GM23338 (cell line): ENCODE measurements around the genes RIOK3, TTC39C and CABYR.

DNA sequence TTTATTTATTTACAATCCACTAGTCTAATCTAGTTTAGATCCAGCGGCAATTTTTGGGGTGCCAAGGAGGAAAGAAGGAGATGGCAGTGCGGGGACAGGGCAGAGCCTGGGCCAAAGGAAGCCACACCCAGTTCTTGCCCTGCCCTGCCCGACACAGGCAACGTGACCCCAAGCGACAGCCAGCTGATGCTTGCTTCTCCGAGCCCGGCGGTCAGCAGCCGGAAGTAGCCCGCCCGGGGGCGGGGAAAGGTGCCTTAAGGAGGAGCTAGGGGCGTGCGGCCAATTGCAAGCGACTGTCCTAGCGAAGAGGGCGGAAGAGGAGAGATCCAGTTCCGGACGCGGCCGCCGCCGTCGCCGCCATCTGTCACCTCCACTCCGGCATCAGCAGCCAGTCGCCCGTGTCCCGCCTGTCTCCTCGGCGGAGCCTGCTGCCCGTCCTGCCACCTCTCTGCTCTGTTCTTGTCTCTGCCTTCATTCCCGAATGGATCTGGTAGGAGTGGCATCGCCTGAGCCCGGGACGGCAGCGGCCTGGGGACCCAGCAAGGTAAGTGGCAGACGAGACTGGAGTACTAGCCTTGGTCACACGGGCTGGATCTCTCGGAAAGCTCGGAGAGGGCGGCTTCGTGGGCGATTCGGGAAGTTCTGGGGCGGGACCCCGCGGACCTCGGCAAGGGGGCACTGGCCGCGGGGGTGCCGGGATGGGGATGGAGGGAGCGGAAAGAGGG is at the start of gene RIOK3:
Gene RIOK3 (plus strand): TSS at position 329 of the 725 bp plus-strand sequence.
- PRO-cap: bidirectional peak, plus-strand start at position 329 of the sequence, minus-strand start at position 197 of the sequence
- RAMPAGE, long total RNA: start-site peak on the plus strand centred at position 345 of the sequence, 26 bp wide, 35 and 23 reads in 2 replicates

- PRO-cap: no peak
- RAMPAGE, long total RNA: no peak
These were observed 15.3 kb upstream of the RMC1 start for GRCh38 chr18:23487931-23488555.

GRCh38 chr18:23519954-23520731 is 16.8 kb downstream of the RMC1 start:
- PRO-cap: no peak
- RAMPAGE, long total RNA: no peak

DNA sequence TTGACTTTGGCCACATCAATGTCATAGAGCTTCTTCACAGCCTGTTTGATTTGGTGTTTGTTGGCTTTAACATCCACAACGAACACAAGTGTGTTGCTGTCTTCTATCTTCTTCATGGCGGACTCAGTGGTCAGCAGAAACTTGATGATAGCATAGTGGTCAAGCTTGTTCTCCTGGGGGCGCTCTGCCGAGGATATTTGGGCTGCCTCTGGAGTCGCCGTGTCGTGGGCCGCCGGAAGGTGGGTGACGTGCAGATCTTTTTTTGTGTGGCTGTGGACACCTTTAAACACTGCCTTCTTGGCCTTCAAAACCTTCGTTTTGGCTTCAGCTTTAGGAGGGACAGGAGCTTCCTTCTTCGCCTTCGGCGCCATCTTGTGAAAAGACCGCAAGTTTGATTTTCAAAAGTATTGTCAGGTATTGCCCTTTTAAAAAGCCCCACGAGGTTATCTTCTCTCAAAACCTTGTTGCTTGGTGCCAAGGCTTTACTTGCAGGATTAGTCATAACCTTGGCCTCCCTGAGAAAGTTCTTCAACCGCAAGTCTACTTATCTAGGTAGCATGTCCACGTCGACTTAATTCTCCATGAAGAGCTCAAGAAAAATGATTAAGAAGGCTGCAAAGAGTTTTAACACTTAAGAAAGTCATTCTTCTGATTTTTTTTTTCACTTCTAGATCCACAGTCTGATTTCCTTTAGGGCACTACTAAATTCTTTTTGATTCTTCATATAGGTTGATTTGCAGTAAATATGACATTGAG is 20.8 kb downstream of the LAMA3 start:
- PRO-cap: no peak
- RAMPAGE, long total RNA: no peak

DNA sequence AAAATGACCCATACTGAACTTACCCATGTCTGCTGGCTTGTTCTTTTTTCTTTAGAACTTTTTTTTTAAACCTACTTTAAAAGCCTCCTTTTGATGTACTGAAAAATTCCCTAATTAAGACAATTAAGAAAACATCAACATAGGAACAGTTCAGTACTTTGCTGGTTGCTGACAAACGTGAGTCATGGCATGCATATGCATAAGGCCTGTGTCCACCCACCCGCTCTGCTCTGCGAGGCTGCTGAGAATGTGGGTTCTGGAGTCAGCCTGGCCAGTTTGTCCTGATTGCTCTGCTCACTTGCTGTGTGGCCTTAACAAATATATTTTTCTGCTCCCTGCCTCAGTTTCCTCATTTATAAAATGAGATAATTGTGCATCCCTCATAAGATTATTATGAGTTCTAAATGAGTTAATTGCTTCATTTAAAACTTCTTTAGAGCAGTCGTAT is 27.3 kb downstream of the LAMA3 start:
- PRO-cap: no peak
- RAMPAGE, long total RNA: no peak

DNA sequence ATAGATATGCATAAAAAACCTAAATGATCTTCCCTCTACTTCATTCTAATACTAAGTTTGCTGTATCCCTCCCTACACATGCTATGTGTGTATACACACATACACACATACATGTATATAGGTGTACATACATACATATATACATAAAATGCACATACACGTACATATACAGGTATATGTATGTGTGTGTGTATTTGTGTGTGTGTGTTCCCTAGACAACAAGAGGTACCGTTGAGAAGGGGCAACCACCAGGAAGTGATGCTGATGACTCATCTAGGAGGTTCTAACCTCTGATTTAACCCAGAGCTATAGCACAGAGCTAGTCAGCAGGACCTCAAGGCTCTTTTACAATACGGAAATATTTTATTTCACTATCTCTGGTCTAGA is 139.1 kb downstream of the LAMA3 start:
- PRO-cap: no peak
- RAMPAGE, long total RNA: no peak

DNA sequence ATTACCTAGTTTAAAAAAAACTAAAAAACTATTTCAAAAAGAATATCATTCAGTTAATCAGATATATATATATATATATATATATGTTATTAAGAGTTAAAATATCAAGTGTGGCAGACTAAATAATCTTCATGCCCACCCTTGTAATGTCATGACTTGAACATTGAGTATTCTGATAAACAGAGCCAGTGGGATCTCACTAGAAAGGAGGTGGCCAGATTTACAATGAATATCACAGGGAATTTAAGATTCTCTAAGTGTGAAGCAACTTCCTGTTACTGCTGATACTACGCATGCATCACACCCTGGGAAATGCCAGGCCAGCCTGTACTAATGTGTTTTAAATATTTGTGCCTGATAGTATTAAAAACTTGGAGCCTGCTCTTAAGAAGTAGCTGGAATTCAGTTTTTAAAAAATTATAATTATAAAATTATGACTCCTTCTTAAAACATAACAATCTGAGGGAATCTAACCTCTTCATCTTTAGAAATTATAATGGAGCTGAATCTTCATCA is 148.3 kb downstream of the LAMA3 start:
- PRO-cap: no peak
- RAMPAGE, long total RNA: no peak

- PRO-cap: no peak
- RAMPAGE, long total RNA: no peak
These were observed 32.1 kb upstream of the TTC39C start for GRCh38 chr18:23982316-23983067.

DNA sequence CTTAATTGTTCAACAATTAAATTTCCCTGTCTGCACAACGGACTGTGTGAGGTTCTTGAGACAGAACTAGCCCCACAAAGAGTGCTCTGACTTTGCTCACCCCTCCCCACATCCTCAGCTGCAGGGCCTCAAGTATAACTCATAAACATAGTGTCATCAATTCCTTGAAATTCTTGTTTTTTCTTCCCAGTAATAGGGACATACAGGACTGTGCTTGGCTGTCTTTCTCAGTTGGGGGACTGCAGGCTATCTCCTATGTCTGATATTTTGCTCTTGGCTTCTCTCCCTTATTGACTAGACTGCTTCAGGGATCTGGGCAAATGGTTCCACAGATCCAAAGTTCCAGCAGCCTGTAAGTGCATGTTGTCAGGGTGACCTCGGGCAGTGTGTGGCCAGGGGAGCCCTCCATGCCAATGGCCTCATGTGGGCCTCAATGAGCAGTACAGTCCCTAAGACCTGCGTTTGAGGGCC is 2.2 kb upstream of the TTC39C start:
- PRO-cap: no peak
- RAMPAGE, long total RNA: no peak

GRCh38 chr18:24013803-24014986 is at the start of gene TTC39C:
Gene TTC39C, plus strand, starts transcription at chr18:24014754.
- PRO-cap: unidirectional peak, plus-strand start at chr18:24014073; unidirectional peak, plus-strand start at chr18:24014232; bidirectional peak, plus-strand start at chr18:24014856, minus-strand start at chr18:24014863
- RAMPAGE, long total RNA: no peak

- PRO-cap: bidirectional peak, plus-strand start at chr18:24139062, minus-strand start at chr18:24138940; bidirectional peak, plus-strand start at chr18:24139598, minus-strand start at chr18:24139524
- RAMPAGE, long total RNA: start-site peak on the plus strand at chr18:24138979-24139063, 422 and 42 reads in 2 replicates
These were observed at the start of gene CABYR for GRCh38 chr18:24138406-24139708. Gene CABYR, plus strand, starts transcription at chr18:24139062.

GRCh38 chr18:24214600-24215356 is 75.9 kb downstream of the CABYR start:
- PRO-cap: no peak
- RAMPAGE, long total RNA: no peak

DNA sequence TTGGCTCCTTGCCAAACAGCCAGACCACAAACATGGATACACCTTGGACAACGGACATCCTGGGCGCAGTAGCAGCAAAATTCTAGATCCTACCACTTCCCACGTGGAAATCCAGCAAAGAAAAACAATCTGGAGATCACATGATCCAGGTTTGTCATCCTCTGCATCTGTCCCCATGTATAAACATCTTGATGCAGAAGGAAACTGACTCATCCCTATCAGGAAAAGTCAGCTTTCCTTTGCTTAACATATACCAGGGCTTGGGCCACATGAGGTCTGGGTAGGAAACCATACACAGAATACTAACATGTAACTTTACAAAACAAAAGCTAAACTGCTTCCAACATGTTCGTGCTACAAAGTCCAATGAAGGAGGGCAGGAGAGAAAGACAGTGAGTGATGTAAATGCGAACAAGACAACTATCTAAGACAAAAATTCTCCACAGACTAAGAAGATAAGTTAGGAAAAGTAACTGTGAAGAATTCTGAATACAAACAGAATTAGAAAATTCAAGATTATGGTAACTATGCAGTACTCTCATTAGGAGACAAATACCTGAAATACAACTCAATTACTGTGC is 52.9 kb downstream of the ZNF521 start:
- PRO-cap: no peak
- RAMPAGE, long total RNA: no peak

DNA sequence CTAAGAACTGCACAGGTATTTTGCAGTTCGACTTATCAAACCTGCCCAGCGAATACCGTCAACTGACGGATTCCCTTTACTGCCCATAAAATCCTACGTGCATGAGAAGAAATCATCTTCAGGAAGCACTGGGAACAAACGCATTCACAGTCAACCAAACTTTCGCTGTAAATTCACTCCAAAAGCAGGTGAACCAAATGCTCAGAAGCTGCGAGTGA is 3.3 kb downstream of the ZNF521 start:
- PRO-cap: no peak
- RAMPAGE, long total RNA: no peak

DNA sequence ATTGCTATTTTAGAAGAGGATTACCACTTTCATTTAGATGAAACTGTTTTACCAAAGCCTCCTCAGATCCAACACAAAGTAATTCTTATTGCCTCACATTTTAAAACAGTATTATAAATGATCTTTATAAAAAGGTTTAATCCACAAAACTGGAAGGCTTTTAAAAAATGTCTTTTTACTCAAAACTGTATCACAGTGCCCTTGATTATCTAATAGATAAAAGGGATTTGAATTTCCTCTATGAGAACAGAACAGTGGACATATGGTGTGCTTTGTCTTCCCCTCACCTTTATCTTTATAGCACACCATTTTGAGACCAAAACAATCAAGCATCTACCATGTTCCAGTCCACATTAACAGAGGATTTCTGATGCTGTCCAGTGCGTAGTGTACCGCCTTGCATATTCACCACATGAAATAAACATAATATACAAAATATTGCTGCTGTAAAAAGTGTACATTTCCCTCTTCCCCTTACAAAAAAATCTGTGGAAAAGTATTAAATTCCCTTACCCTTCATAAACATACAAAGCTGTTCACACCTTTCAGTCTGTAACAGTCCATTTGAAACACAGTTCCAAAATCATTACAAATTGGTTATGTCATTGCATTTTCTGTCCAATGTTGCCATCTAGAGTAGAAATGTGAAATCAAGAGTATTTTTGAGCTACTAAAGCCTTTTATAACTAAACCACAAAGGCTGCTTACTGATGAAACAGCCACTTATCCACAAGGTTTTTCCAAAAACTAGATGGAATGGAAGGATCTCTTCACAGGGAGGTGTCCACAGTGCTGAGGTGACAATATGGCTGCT is 72.7 kb downstream of the SS18 start:
- PRO-cap: no peak
- RAMPAGE, long total RNA: no peak

DNA sequence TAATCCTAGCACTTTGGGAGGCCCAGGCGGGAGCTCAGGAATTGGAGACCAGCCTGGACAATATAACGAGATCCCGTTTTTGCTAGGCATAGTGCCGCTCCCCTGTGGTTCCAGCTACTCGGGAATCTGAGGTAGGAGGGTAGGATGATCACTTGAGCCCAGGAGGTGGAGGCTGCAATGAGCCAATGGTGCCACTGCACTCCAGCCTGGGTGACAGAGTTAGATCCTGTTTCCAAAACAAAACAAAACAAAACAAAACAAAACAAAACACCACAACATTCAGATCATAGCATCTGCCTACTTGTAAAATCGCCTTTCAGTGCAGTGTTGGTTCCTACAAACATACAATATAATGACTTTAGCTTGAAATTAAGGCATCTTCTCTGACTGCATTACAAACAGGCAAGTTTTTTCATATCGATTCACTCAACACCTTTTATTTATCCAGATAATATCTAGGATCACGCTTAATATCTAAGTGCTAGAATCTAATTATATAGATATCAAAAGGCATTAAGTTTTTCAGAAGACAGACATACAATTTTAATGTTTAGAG is 836 bp upstream of the TAF4B start:
- PRO-cap: bidirectional peak, plus-strand start at position 151 of the sequence, minus-strand start at position 106 of the sequence
- RAMPAGE, long total RNA: no peak

- PRO-cap: bidirectional peak, plus-strand start at chr18:26575366, minus-strand start at chr18:26575321; bidirectional peak, plus-strand start at chr18:26575543, minus-strand start at chr18:26575580
- RAMPAGE, long total RNA: no peak
These were observed 26.8 kb upstream of the KCTD1 start for GRCh38 chr18:26575056-26575731.

DNA sequence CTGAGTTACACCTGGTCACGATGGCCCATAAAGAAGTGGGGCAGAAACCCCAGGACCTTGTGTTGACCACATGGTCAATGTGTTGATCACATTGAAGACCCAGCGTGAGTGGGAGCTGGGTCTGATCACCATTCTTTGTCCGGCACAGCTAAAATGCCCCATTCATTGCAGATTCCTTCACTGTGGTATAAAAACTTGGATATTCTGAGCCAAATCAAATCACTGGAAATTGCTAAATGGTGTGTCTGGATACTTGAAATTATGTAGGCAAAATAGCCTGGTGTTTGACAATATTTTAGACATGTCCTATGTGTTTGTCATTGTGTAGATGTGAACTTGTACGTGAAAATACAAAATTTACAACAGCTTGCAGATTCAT is 117.0 kb upstream of the KCTD1 start:
- PRO-cap: no peak
- RAMPAGE, long total RNA: no peak

DNA sequence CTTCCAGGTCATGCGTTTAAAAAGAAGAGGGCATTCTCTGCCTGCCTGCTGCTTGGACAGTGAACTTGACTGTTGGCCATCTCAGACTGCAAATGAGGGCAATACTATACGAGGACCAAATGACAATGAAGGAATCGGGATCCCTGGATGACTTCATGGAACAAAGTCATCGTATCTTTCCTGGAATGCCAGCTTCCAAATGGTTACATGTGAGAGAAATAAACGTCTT is 57.2 kb downstream of the CDH2 start:
- PRO-cap: no peak
- RAMPAGE, long total RNA: no peak

DNA sequence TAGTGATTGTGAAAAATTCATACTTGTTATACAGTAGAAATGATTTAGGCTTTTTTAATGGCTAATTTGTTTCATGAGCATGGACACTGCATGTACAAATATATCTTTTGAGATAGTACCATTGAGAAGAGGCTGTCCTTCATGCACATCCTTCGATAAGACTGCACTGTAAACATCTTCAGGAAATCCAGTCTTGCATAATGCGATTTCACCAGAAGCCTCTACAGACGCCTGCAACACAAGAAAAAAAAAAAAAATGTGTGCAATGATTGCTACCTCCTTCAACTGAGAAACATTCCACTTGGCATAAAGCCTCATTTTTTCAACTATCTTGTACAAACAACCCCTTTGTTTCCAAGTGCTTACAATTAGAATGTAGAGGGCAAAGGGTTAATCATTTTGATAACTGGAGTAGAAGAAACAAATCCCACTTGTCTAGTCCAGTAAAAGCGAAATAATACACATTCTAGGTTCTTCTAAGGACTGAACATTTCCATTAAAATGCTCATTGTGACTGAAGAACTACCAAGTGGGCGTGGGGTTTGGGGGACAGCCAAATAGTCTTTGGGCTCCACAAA is 29.3 kb downstream of the CDH2 start:
- PRO-cap: no peak
- RAMPAGE, long total RNA: no peak